ENCODE measurements around the genes CACNA2D2 and ABHD14B.

DNA sequence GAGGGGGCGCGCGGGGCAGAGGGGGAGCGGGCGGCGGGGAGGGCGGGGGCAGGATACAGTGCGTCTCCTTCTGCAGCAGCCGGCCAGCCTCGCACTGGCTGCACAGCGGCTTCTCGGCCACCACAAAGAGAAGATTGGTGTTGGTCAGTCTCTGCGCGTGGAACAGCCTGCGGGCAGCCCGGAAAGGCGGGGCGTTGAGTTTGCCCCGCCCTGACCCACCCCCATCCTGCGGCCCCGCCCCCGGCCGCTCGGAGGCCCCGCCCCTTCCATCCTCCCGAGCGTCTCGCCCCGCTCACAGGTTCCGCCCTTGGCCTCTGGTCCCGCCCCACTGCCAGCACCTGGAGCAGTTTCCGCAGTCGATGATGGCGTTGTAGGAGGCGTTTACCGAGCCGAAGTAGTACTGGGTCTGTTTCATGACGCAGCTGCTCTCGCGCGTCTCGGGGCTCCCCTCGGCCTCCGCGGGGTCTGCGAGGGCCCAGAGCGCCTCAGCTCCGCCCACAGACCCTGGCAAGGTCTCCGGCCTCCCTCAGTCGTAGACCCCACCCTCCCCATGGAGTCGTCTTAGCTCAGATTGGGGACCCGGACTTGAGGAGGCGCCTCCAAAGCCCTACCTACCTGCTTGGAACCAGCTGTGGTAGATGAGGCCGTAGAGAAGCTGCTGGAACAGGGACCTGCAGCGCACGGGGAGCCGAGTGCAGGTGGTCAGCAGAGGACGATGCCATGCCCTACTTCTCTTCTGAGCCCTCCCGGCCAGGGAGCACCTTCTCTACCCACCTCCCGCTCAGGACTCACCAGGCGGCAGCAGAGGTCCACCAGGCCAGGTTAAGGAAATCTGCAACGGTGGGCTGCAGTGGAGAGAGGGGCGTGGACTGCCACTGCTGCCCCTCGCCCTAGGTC is 5.9 kb upstream of the TMEM115 start:
- PRO-cap = bidirectional peak, plus-strand start at position 355 of the sequence, minus-strand start at position 136 of the sequence

GRCh38 chr3:50502813-50503980 is at the start of gene CACNA2D2:
CACNA2D2 (minus strand) TSS chr3:50503634.
- PRO-cap = unidirectional peak, minus-strand start at chr3:50503634; unidirectional peak, minus-strand start at chr3:50503664

- PRO-cap = no peak
Measured at GRCh38 chr3:50608690-50609558, 2.6 kb downstream of the CISH start.

DNA sequence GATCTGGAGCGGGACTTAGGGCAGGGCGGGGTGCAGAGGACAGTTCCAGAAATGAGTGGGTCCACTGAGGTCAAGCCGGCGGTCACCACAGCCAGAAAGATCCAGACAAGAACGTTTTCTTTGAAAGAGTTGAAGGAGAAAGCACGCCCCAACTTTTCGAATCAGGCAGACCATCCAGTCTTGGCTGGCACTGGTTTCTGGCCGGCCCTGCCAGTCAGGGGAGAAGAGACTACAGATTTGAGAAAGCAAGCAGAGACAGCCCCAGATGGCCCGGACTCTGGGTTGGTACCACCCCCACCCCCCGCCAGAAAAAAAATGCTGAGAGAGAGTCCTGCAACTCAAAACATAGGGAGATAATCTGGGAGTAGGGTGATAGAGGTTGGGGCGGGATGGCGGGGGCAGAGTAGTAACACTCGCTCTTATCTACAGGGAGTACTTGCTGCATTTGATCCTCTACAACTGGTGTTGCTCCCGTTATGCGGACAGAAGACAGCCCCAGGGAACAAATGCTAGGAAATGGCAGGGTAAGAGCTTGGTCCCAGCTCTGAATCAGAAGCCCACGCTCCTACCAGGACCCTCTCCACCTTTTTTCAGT is 942 bp upstream of the CISH start:
- PRO-cap = unidirectional peak, plus-strand start at position 123 of the sequence

DNA sequence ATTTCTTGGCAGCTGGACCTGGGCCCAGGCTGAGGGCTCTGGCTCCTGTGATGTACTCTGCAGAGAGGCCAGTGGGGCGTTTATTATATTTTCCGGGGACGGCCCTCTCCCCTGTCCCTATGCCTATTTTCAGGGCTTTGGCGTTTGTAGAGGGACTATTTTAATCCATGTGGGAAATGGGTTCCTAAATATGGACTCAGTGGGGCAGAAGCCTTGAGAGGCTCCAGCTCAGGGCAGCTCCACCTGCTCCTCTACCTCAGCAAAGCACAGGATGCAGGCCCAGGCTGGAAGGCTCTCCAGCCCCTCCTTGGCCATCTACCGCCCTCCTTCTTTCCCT is 19.9 kb downstream of the MAPKAPK3 start:
- PRO-cap = no peak

DNA sequence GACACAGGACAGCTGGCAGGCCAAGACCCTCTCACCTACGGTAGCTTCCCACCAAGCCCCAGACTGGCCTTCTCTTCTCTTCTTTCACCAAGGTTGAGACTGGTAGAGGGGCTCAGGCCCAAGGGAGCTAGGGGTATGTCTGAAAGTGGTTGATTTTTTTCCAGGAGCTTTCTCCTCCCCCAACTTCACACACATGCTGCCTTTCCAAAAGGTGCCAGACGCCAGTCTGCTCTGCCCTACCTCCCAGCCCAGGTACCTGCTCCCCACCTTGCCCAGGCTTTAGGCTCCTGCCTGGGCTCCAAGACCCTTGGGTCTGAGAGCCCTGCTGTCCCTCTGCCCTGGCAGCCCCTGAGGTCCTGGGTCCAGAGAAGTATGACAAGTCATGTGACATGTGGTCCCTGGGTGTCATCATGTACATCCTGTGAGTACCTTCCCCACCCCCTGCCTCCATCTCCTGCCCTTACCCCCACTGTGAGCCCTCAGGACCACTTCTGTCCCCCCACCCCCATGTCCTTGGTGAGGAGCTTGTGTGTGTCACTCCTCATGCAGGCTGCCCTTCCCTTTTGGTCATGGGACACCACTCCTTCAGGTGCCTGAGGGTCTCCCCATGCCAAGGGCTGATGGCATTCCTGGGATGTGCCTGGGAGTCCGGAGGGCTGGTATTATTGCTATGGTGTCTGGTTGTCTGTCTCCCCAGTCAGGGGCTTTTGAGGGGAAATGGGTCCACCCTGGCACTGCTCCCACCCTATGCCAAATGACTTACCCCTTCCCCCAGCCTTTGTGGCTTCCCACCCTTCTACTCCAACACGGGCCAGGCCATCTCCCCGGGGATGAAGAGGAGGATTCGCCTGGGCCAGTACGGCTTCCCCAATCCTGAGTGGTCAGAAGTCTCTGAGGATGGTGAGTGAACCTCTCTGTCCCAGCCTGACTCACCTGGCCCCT is 28.7 kb downstream of the MAPKAPK3 start:
- PRO-cap = no peak

- PRO-cap = no peak
Measured at GRCh38 chr3:51249106-51249387, 136.0 kb upstream of the MANF start.

DNA sequence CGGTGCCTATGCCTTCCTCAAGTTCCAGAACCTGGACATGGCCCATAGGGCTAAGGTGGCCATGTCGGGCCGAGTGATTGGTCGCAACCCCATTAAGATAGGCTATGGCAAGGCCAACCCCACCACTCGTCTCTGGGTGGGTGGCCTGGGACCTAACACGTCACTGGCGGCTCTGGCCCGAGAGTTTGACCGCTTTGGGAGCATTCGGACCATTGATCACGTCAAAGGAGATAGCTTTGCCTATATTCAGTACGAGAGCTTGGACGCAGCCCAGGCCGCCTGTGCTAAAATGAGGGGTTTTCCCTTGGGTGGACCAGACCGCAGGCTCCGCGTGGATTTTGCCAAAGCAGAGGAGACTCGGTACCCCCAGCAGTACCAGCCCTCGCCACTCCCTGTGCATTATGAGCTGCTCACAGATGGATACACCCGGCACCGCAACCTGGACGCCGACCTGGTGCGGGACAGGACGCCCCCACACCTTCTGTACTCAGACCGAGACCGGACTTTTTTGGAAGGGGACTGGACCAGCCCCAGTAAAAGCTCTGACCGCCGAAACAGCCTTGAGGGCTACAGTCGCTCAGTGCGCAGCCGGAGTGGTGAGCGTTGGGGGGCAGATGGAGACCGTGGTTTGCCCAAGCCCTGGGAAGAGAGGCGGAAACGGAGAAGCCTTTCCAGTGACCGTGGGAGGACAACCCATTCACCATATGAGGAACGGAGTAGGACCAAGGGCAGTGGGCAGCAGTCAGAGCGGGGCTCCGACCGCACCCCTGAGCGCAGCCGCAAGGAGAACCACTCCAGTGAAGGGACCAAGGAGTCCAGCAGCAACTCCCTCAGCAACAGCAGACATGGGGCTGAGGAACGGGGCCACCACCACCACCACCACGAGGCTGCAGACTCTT is 1.7 kb downstream of the RBM15B start:
- PRO-cap = no peak

- PRO-cap = no peak
Measured at GRCh38 chr3:51413739-51414237, 22.7 kb downstream of the RBM15B start.

DNA sequence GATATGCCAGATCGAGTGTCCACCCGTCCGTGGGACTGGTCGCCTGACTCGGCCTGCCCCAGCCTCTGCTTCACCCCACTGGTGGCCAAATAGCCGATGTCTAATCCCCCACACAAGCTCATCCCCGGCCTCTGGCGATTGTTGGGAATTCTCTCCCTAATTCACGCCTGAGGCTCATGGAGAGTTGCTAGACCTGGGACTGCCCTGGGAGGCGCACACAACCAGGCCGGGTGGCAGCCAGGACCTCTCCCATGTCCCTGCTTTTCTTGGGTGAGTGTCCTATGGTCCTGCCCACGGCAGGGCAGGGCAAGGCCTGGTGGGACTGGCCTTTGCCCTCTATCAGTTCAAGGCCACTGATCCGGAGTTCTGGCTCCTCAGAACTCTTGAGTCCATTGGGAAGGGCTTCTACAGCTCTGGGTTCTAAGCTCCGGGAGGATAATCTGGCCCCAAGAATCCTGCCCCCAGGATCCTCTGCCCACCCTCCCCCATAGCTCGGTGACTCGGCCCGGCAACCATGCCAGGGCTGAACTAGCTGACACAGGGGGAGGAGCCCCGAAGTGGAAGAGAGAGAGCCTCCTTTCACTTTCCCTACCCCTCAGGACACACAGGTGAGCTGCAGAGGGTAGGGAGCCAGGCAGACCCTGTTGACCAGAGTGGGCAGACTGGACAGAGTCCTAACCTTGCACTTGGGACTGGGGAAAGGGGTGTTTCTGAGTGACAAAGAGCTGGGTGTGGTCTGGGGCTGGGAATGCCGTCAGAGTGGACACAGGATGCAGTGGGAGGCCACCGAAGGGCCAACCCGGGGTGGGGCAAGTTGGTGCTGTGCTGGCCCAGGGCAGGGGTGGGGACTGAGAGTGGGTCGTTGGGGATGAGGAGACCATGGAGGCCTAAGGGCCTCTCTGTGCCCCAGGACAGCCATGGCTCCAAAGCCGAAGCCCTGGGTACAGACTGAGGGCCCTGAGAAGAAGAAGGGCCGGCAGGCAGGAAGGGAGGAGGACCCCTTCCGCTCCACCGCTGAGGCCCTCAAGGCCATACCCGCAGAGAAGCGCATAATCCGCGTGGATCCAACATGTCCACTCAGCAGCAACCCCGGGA is 623 bp downstream of the PARP3 start:
- PRO-cap = bidirectional peak, plus-strand start at position 607 of the sequence, minus-strand start at position 494 of the sequence

GRCh38 chr3:51973921-51974873 is at the start of gene ABHD14B:
ABHD14B (minus strand) TSS chr3:51974049.
- PRO-cap = bidirectional peak, plus-strand start at chr3:51974113, minus-strand start at chr3:51973995

GRCh38 chr3:52028462-52029167 is 27.8 kb downstream of the DUSP7 start:
- PRO-cap = no peak

GRCh38 chr3:52056785-52056908 is 276 bp upstream of the DUSP7 start:
- PRO-cap = no peak

DNA sequence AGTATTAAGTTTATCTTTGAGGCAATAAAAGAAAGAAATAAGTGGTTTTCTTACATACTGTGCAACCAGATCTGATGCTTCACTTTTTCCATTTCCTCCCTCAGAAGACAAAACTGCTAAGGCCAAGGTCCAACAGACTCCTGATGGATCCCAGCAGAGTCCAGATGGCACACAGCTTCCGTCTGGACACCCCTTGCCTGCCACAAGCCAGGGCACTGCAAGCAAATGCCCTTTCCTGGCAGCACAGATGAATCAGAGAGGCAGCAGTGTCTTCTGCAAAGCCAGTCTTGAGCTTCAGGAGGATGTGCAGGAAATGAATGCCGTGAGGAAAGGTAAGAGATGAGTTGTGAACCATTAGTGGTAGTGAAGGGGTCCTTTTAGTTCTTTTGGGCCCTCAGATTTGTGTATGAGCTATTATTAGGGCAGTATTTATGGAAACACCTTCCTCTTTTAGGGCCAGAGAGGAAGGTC is 4.5 kb downstream of the ALAS1 start:
- PRO-cap = no peak

- PRO-cap = no peak
Measured at GRCh38 chr3:52218982-52219732, 6.3 kb downstream of the TLR9 start.

GRCh38 chr3:52349621-52350007 is 33.5 kb downstream of the DNAH1 start:
- PRO-cap = no peak

- PRO-cap = no peak
Measured at GRCh38 chr3:52399419-52399988, 10.3 kb downstream of the BAP1 start.

DNA sequence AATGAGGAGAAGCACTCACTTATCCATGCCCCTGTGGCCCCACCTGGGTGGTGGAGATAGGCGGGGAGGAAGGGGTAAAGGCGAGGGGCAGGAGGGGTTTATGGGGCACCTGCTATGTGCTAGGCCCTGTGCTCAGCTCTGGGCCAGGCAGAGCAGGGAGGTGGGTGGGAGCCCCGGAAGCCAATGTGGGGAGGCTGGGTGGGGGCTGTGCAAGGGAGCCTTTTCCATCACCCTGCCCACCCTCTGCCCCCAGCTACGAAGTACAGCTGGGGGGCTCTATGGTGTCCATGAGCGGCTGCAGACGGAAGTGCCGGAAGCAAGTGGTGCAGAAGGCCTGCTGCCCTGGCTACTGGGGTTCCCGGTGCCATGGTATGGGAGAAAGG is 6.2 kb downstream of the STAB1 start:
- PRO-cap = no peak

GRCh38 chr3:52530729-52531467 is 2.8 kb downstream of the NT5DC2 start:
- PRO-cap = no peak

DNA sequence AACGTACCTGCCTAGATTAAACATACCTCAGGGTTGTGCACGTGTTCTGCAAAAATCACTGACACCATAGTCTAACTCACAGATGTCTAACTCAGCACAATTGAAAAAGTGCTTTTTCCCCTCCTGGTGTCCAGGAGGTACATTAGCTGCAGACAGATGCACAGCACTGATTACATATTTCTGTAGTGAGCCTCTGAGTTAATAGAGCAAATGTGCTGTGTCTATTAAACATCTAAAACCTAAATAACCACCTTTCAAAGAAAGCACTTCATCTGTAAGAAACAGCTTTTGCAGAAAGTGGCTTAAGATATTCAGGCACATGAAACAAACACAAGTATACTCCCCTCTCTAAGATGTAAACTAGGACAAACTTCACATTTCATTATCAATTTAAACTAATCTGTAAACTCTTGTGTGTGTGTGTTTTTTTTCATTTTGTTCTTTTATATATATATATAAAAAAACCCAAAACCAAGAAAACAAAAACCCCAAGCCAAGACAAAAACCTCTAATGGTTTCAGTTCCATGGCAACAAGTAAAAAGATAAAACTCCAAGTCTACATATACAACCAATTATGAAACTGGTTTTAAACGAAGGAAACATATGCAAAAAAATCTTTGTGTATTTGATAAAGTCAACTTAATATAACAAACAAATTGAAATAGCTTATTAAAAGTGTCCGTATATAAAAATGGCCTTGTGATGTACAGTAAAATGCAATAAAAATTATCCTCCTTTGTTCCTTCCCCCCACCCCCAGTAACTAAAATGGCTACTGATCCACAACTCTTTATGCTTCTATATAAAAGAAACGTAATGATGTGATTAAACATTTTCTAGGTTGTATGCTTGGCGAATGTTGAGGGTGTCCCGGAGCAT is 11.1 kb downstream of the UQCC5 start:
- PRO-cap = no peak

All from bronchial lymph node (tissue), 1 donor.